H9 (cell line): ENCODE results near the genes ADRA1B and ATP10B.

GRCh38 chr5:159510051-159510682 is 179.9 kb upstream of the IL12B start:
- PRO-cap, result unidirectional peak, plus-strand start at chr5:159510612

DNA sequence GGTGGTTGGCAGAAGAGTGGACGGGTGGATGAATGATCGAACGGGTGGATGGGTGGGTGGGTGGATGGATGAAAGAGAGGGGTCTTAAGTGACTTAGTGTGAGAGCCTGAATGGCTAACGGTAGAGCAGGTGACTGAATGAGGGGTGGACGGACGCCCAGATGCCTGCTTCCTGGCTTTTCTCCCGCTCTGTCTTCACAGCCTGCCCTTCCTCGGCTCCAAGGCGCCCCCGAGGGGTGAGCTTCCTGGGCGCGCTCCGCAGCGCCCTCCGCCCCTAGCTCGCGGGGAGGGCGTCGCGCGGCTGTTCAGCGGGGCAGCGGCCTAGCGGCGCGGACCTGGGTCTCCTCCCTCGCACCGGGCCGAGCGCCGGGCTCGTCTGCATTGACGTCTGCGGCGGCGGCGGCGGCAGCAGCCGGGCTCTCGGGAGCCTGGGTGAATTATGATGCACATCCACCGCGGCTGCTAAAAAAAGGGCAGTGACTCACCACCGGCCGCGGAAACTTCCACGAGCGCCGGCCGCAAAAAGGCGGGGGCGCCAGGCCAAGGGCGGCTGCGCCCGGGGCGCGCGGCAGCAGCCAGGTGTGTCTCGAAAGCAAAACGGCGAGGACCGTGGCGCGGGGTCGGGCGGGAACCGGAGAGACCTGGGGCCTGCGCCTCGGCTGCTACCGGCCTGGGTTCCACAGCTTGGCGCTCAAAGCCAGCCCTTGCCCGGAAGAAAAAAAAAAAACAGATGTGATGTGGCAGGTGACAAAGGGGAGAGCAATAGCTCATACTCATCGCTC is 143.1 kb upstream of the ADRA1B start:
- PRO-cap, result unidirectional peak, plus-strand start at position 123 of the sequence; bidirectional peak, plus-strand start at position 380 of the sequence, minus-strand start at position 377 of the sequence

- PRO-cap, result no peak
Measured at GRCh38 chr5:159911237-159911648, 5.0 kb upstream of the ADRA1B start.

GRCh38 chr5:159915744-159917018 is at the start of gene ADRA1B:
Gene ADRA1B (plus strand): TSS chr5:159916482.
- PRO-cap, result no peak

- PRO-cap, result no peak
Measured at GRCh38 chr5:159917019-159917771, 913 bp downstream of the ADRA1B start.

GRCh38 chr5:160289471-160290189 is 22.7 kb downstream of the CCNJL start:
- PRO-cap, result no peak

GRCh38 chr5:160363099-160363513 is 7.3 kb downstream of the C1QTNF2 start:
- PRO-cap, result no peak

DNA sequence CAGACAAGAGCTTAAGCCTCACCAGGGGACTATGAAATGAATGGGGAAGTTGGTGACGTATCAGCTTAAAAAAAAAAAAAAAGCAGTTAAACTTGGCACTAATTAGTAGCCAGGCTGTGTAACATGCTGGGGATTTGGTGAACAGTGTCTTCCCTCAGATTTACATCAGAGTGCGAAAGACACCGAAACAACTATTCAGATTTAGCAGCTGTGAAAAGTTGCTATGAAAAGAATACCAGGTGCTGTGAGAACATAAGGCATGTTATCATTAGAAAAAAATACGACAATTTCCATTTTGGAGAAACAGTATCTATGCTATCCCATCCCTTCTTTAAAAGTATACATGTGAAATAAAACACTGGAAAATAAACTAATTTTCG is 472 bp upstream of the SLU7 start:
- PRO-cap, result no peak

DNA sequence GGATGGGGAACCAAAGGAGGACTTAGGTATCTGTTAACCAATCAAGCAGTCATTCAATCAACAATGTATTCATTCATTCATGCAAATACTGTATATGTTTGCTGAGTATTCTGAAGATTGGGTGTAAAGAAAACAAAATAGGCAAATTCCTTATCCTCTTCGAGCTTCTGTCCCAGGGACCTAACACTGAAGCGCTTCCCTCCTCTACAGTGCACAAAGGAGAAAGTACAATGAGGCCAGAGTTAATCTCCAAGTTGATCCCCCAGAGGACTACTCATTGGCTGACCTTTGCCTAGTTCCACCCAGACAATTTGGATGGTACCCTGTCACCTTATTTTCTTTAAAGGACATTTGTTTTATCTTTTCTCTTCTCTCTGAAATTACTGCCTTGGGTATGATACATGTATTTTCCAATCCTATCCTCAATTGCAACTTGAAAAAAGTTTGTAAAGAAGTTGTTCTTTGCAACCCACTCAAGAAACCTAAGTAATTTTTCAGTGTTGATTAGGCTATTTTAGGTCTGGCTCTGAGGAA is 62.1 kb downstream of the ATP10B start:
- PRO-cap, result no peak

GRCh38 chr5:160851781-160852462 is at the start of gene ATP10B:
Gene ATP10B (minus strand): TSS chr5:160852211.
- PRO-cap, result no peak

DNA sequence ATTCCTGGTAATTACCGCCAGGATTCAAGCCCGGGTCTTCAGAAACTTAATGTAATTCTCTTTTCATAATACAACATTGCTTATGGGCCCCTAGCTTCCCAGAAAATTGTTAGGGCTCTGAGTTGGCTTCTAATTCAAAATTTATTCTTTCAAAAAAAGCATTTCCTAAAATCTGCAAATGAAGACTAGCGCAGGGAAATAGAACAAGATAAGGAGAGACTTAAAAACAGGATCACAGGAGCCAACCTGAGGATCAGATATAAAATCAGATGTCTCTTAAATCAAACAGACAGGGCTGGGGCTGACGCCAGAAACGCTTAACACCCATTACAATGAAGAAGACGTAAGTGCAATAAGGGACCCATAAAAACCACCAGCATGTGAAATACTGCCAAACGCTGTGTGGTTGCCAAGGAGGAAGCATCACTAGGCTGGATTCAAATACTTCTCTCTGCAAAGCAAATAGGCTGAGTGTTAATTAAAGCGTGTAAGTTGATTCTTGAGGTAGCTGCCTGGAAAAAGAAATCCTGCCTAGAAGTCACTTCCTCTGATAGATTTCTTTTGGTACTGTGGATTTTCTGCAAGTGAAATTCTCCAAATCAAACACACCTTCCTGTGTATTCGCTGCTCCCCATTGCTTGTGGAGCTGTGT is 74.4 kb upstream of the ATP10B start:
- PRO-cap, result no peak

DNA sequence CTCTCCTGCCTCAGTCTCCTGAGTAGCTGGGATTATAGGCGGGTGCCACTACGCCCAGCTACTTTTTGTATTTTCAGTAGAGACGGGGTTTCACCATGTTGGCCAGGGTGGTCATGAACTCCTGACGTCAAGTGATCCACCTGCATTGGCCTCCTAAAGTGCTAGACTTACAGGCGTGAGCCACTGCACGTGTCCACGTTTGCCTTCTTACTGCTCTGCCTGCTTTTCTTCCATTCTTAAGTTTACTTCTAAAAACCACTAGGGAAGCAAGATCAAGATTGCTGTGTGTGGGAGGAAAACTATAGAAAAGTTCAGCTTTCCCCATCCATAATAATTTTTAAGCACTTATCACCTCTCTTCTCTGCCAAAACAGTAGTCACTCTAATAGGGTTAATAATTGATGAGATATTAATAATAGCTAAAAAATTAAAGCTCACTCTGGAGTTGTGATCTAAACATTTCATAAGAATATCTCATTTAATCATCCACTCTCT is 317.1 kb upstream of the ATP10B start:
- PRO-cap, result no peak

GRCh38 chr5:161751531-161752041 is 66.1 kb downstream of the GABRA6 start:
- PRO-cap, result no peak

DNA sequence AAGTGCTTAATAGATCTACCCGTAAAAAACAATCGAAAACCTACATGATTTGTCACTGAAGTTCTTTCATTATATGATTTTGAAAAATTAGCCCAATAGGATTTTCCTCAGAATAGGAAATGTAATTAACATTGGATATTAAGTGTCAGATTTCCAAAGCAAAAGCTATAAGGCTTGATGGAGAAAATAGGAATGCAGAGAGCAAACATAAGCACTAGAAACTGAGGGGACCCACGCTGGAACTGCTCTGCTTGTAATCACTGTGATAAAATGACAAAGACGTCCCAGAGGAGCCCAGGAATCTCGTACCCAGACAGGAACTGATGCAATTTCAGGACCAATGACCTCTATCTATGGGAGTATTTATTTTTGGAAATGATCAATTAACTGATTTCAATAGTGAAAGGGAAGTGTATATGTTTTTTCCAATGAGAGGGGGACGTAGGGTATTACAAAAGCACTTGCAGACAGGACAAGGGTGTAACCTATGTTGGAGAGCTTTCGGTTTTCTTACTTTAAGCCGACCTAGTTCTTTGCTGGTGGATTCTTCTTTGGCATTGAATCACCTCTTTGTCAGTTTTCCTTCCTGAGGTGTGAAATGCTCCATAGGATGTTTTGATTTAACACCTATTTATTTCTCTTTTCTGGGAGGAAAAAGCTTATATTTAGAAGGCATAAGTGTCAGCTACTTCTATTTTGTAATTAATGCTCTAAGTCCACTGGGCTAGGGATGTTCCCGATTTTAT is 598.2 kb downstream of the TENM2 start:
- PRO-cap, result unidirectional peak, minus-strand start at position 272 of the sequence

- PRO-cap, result no peak
Measured at GRCh38 chr5:167642963-167643639, 648.3 kb upstream of the WWC1 start.

DNA sequence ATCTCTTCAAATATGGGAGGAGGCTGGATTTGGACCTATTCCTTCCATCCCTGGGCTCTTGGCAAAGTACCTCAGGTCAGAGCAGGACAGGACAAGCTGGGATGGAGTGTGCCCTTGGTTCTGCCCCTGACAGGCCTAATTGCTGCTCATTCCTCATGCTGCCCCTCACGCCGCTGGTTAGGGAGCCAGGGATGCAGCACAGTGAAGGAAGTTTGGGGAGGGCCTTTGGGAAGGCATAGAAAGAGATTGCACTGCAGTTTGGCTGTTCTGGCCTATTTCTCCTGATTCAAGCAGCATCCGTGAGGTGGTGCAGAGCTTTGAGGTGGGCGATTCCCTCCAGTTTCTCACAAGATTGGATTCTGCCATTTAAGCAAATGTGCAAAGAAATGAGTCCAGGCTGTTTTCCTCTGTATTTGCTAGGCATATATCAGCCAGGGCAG is 345.2 kb upstream of the WWC1 start:
- PRO-cap, result no peak

DNA sequence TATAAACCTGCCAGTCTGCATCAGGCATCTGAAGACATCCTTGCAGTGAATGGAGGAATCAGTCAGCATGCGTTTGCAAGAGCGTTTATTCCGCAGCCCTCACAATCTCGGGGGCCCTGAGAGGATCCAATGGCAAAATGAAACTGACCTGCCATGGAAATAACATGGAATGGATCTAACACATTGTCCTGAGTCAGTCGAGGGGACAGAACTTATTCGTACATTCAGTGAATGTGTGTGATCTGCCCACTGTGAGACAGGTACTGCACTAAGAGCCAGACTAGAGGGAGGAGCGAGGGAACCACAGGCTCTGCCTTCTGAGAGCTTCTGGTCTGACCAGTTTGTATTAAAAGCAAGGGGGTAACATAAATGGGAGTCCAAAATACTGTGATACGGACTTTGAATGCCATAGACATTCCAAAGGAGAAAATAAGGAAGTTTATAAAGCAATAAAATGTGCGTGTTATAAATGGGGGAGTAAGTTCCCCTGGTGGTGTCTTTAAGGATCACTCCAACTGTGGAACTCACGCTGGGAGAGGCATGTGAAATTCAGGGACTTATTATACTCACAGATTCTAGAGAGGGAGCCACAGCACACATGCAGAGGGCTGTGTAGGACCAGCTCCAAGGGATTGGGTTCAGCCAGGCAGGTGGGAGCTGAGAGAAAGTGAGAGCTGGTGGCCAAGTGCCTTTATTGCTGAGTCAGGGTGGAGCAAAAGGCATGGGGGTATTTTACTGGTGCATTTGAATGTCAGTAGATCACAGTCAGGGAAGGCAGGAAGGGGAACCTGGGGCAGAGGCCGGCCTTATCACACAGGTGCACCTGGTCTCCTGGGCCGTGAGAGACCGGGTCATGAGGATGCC is 186.6 kb upstream of the WWC1 start:
- PRO-cap, result bidirectional peak, plus-strand start at position 751 of the sequence, minus-strand start at position 667 of the sequence

DNA sequence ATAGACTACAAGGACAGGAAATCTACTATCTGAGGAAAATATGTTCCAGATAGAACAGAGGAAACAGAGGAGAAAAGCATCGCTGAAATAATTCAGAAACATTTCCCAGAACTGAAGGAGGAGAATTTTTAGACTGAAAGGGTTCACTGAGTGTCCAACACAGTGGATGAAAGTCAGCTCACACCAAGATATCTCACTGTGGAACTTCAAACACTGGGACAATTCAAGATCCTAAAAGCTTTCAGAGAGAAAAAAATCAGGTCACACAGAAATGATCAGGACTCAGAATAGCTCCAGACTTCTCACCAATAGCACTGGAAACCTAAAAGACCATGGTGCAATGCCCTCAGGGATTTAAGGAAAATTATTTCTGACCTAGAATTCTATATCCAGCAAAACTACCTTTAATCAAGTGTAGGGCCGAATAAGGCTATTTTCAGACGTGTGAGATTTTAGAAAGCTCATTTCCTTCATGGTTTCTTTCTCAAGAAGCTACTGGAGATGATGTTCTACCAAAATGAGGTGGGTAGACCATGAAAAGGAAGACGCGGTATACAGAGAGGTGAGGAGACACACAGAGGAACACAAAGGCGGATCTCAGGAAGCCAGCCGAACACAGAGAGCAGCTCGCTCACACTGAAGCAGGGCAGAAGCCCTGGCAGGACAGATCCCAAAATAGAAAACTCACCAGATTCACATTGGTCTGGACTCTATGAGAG is 93.0 kb upstream of the RARS1 start:
- PRO-cap, result no peak

DNA sequence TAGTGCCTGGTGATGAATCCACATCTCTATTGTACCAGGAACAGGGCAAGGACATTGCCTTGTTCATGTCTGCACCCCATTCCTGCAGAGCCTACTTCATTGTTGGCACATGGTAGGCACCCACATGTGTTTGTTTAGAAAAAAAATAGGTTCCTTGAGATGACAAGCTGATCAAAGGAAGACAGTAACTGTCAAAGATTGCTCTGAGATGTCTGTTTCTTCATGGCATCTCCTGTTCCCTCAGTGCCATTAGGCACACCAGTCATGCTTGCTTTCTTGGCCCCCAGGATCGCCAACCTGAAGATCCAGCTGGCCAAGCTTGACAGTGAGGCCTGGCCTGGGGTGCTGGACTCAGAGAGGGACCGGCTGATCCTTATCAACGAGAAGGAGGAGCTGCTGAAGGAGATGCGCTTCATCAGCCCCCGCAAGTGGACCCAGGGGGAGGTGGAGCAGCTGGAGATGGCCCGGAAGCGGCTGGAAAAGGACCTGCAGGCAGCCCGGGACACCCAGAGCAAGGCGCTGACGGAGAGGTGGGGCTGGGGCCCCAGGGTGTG is 72.1 kb upstream of the RARS1 start:
- PRO-cap, result no peak

DNA sequence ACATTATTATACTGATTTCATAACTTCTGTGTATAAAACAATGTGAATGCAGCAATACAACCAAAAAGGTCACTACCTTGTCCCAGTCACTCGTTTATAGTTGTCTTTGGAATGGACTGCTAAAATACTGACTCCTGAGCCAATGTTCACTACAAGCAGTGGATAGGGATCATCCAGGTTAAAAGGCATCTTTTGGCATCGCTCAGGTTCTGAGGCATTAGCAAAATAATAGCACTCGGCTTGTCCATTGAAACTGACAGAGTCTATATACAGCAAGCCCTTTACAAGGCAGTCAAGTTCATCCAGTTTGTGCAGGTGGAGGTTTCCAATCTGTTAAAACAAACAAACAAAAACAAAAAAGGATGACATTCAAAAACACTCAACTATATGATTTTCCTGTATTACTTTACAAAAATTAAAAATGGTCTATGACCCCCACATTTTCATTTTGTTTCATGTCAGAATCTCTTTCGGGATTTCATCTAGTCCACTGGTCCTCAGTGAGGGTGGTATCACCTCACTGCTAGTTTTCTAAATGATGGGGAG is 13.2 kb downstream of the PANK3 start:
- PRO-cap, result no peak